H9 (cell line): ENCODE results near the gene LRRTM2.

- PRO-cap, result no peak
These were observed 21.9 kb downstream of the CTNNA1 start for GRCh38 chr5:138775038-138775614.

- PRO-cap, result no peak
These were observed at the start of gene LRRTM2 for GRCh38 chr5:138875183-138875917. LRRTM2 (minus strand) TSS chr5:138875335.

GRCh38 chr5:138974103-138974790 is 99.1 kb upstream of the LRRTM2 start:
- PRO-cap, result no peak

DNA sequence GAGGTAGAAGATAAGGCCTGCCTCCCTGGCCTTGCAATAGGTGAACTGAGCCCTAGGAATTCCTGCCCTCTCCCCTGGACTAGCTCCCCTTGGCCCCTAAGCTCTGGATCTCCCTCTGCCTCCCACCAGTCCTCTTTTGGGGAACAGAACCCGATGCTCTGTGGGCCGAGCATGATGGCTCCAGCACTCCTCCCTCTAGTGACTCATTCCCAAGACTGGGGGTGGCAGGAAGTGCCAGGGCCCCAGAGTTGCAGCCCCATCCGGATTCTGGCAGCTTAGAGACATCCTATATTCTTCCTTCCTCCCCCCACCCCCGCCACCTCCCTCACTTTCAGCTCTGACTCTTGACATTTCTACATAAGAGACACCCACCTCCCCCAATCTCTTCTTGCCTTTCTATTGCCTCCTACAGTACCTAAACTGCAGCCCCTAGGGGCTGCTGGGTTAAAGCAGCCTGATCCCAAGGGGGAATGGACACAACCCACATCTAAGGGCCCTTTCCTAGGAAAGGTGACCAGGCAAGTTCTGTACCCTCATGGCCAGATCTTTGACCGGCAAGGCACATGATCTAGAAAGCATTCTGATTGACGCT is 47.2 kb upstream of the MATR3 start:
- PRO-cap, result no peak

GRCh38 chr5:139273318-139274405 is 19.9 kb upstream of the MATR3 start:
- PRO-cap, result bidirectional peak, plus-strand start at chr5:139274102, minus-strand start at chr5:139273977; bidirectional peak, plus-strand start at chr5:139274639, minus-strand start at chr5:139274336

- PRO-cap, result no peak
These were observed 9.4 kb downstream of the MATR3 start for GRCh38 chr5:139302807-139303422.

DNA sequence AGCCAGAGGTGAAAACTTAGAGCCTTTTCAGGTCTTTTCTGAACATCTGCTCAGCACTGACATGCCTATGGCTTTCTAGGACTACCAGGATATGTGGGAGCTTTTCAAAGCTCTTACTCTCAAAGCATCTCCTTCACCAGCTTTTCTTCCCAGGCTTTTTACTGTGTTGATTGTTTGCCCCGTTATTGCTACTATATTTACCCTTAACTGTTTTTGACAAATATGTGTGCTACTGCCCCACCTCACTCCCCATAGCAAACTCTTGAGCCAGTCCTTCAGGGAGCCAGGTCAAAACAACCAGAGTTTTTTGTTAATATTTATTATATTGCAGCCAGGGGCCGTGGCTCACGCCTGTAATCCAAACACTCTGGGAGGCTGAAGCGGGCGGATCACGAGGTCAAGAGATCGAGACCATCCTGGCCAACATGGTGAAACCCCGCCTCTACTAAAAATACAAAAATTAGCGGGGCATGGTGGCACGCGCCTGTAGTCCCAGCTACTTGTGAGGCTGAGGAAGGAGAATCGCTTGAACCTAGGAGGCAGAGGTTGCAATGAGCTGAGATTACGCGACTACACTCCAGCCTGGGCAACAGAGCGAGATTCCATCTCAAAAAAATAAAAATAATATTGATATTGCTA is 15.7 kb downstream of the PAIP2 start:
- PRO-cap, result no peak

- PRO-cap, result no peak
These were observed 1.8 kb upstream of the MZB1 start for GRCh38 chr5:139391291-139392118.

DNA sequence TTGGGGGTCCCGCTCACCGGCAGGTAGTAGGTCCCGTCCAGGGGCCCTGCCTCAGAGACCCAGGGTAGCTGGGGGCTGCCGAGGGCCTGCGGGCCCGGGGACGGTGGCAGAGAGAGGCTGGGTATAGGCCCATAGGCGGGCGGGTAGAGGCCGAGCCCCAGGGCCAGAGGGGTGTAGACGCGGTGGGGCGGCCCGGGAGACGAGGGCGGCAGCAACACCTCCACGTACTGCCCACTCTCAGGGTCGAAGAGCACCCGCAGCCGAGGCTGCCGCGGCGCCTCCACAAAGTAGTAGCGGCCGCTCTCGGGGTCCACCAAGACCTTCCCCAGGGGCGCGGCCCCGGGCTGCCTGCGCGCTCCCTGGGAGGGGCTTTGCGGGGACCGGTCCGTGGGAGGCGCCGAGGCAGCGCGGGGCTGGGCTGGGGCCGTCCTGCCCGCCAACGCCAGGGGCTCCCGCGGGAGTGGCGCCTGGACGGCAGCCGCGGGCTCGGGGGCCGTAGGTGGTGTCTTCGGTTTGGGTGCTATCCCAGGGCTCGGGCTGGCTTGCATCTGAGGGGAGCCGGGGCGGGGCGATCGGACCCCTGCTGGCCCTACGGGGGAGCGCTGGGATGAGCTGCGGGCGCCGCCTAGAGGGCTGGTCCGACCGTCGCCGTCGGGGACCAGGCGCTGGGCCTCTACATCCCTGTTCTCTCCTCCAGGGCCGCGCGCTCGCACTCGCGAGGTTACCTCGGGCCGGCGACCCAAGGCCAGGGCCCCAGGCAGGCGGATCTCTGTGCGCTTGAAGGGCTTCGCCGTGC is 2.6 kb downstream of the PROB1 start:
- PRO-cap, result unidirectional peak, minus-strand start at position 284 of the sequence; bidirectional peak, plus-strand start at position 727 of the sequence, minus-strand start at position 524 of the sequence

DNA sequence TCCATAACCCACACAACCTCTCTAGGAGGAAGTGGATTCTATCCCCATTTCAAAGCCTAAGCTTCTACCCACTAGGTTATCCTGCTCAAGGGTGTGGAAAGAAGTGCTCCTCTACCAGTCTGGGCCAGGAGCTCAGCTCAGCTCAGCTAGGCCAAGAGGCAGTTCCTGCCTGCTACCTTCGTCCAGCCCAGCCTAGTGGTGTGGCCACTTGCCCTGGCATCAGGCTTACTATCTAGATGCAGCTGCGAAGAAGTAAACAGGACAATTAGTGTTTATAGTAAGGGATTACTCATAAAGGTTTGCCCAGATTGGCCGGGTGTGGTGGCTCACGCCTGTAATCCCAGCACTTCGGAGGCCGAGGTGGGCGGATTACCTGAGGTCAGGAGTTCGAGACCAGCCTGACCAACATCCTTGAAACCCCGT is 12.7 kb upstream of the SPATA24 start:
- PRO-cap, result no peak

DNA sequence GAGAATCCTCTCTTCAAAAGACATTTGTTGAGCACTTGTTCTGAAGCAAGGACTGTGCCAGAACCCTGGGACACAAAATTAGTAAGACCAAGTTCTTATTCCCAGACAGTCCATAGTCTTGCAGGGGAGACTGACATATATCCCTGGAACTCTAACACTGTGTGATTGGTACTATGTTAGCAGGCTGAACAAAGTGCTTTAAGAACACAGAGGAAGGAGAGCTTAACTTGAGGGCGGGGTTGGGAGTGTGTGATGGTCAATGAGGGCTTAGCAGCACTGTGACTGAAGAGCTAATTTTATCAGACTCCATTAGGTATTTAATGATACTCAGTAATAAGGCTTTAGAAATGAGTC is 14.9 kb upstream of the SPATA24 start:
- PRO-cap, result no peak

- PRO-cap, result no peak
These were observed 15.6 kb upstream of the SPATA24 start for GRCh38 chr5:139419294-139420089.

GRCh38 chr5:139561046-139561258 is 187 bp upstream of the UBE2D2 start:
- PRO-cap, result bidirectional peak, plus-strand start at chr5:139561558, minus-strand start at chr5:139561102

GRCh38 chr5:139633200-139634451 is 14.5 kb upstream of the CXXC5 start:
- PRO-cap, result no peak

- PRO-cap, result no peak
These were observed 4.4 kb upstream of the CXXC5 start for GRCh38 chr5:139643417-139644524.

DNA sequence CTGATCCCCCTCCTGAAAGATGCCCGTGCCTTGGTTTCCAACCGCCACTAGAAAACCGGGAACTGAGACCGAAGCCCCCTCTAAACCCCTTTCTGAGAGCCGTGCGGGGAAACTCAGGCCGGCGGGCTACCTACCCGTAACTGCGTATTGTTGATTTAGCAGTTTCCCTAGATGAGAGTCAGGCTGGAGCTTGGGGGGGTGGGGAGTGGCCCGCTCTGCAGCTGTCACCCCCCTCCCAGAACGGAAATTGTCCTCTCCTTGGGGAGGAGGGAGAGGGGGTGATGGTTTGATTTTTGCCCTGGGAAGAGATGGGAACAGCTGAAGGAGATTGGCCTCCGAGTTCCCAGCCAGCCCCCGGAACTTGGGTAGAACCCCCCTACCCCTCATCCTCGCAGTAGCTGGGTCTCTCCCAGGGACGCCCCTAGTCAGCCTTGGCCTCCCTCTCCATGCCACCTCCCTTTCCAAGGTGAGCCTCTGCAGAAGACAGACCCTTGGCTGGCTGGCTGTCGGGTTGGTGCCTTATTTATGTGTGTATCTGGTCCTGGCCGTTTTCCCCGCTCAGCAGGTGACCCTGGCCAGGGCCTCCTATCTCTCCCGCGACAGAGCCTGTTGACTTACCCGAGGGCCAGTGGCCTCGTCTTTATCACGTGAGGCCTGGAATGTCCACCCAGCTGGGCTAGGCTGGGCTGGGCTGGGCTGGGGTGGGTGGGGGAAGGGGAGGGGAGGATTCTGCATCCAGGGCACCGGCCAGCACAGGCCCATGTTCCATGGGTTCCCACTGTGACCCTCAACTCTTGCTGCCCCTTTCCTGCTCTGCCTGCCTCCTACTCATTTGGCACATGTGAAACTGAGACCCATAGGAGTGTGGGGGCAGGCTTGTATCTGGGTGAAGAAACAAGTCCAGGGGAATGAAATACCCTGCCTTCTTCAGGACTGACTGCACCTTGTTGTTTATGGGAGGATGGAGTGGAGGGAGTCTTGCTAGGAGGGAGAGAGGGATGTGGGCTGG is 2.9 kb downstream of the CXXC5 start:
- PRO-cap, result no peak

GRCh38 chr5:139658341-139658874 is 10.3 kb downstream of the CXXC5 start:
- PRO-cap, result no peak

GRCh38 chr5:139671166-139672057 is 23.3 kb downstream of the CXXC5 start:
- PRO-cap, result no peak

DNA sequence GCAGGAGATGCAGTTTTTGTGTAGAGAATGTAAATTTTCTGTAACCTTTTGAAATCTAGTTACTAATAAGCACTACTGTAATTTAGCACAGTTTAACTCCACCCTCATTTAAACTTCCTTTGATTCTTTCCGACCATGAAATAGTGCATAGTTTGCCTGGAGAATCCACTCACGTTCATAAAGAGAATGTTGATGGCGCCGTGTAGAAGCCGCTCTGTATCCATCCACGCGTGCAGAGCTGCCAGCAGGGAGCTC is 35.0 kb downstream of the CXXC5 start:
- PRO-cap, result no peak

DNA sequence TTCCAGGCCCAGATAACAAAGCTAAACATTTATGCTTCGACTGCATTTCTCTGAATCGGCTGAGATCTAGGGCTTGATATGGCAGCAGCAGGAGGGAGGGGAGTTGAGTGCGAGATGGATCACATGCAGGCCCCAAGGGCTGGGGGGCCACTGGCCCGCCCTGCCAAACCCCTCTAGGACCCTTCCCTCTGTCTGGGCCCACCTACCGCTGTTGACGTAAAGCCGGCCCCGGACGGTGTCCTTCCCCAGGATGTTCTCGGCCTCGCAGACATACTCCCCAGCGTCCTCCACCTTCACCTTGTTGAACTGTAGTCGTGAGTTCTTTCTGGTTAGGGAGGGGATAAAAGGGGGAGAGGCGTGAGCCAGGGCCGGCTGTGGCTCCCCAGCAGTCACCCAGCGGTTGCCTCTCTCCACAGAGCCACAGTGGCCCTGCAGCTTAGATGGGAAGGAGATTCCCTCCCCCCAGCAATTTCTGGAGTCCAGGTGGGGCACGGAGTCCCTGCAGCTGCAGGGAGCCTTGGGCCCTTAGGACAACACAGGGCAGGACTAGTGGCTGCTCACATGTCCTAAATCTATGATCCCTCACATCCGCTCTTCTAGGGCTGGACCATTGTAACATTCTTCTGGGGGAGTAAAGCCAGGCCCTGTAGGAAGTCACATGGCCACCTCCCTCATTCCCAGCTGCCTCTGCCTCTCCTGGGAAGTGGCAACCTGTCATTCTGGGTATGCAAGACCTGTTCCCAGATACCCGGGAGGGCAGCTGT is 85.2 kb downstream of the PSD2 start:
- PRO-cap, result no peak